M059J (cell line): Measurements from ENCODE around the genes SOHLH2, SPART and SUPT20H.

GRCh38 chr13:32530476-32531182, 8.0 kb downstream of the N4BP2L2 start:
- RAMPAGE, long total RNA, result no peak

DNA sequence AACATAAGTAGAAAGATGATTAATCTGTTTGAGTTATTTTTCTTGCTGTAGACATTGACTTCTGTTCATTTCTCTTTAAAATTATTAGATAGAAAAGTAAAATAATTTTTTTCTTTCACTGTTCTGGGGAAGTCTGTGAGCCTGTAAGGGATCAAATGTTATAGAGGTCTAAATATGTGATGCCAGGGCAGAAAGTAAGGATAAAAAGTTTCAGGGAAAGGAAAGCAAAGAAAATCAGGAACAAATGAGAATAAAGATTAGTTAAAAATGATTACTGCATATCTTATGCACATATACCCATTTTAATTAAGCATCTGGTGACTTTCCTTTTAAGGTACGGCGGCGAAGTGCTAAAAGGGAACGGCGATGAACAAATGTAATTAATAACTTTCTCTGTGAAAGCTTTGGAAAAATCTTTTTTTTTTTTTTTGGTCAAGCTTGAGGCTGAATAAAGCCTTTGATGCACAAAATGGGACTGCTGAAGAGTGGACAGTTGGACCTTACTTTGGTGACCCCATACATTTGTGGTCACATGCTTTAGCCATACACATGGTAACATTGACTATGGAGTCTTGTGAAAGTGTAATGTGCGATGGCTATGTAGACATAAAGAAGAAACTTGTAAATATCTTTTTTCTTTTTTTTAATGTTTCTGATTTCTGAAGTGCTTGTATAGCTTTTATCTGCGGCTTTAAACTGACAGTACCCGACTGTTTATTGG, 188.6 kb downstream of the PDS5B start:
- RAMPAGE, long total RNA, result no peak

DNA sequence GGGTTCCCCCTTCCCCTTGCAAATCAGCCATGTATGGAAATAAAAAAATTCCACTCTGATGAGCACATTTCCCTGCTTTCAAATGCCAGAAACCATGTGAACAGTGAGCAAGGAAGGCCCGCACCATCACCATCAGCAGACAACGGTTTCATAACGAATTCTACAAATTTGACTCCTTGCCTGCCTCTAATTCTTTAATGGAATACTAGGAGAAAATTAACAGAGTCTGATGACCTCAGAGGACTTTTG, 46.8 kb upstream of the KL start:
- RAMPAGE, long total RNA, result no peak

GRCh38 chr13:33112449-33113186, 96.4 kb downstream of the KL start:
- RAMPAGE, long total RNA, result no peak

- RAMPAGE, long total RNA, result no peak
Measured at GRCh38 chr13:33123305-33124117, 107.3 kb downstream of the KL start.

DNA sequence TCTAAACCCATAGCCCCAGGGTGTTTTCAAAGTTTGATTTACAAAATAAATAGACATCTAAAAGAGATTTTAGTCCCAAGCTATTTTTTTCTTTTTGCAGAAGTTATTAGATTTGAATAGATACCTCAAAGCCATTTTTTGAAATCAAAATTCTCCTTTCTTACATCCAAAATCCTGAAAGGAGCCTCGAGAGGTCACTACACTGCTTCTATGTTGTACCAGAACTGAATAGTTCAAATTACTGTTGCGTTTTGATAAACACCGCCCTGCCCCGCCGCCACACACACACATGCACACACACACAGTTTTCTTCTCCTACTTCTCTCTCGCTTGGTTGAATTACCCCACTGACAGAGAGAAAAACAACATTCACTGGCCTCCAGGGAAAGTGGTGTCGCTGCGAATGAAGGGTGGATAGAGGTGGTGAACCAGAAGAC, 183.5 kb upstream of the RFC3 start:
- RAMPAGE, long total RNA, result no peak

DNA sequence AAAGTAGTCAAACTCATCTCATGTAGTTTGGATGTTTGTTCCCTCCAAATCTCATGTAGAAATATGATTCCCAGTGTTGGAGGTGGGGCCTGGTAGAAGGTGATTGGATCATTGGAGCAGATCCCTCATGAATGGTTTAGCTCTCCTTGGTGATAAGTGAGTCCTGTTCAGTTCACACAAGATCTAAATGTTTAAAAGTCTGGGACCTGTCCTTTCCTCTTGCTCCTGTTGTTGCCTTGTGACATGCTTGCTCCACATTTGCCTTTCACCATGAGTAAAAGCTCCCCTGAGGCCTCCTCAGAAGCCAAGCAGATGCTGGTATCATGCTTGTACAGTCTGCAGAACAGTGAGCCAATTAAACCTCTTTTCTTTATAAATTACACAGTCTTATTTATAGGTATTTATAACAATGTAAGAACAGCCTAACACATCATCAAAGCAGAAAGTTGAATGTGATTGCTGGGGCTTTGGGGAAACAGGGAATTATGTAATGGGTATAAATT, 24.2 kb upstream of the RFC3 start:
- RAMPAGE, long total RNA, result no peak

DNA sequence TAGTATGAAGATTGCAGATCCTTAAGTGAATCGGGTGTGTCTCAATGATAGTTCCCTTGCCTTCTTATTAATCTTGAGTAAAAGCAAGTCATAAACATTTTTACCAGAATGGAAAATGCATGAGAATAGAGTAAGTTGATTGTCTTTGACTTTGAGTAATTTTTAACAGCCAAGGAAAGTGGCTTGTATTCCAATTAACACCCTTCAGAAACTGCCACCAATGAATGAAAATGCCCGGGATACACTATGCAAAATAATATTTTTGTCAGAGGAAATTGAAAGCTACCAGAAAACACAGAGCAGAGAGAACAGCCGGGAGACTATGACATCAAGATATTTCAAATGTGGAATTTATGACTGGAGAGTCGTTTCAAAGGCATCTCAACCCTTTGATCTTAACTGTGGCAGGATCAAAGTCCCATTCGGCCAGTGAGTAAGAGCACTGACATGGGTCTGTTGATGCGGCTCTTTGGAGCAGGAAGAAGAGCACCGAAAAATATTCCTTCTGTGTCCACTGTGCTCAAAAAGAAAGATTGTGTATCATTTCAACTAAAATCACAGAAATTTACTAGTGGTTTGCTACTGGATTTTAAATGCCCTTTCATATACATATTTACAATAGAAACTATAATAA, 201.8 kb downstream of the RFC3 start:
- RAMPAGE, long total RNA, result no peak

- RAMPAGE, long total RNA, result no peak
Measured at GRCh38 chr13:35124113-35124394, 182.0 kb downstream of the NBEA start.

- RAMPAGE, long total RNA, result no peak
Measured at GRCh38 chr13:36028984-36029660, 102.1 kb downstream of the DCLK1 start.

GRCh38 chr13:36214263-36214896, at the start of gene SOHLH2:
Gene SOHLH2, minus strand, starts transcription at chr13:36214556.
- RAMPAGE, long total RNA, result no peak

DNA sequence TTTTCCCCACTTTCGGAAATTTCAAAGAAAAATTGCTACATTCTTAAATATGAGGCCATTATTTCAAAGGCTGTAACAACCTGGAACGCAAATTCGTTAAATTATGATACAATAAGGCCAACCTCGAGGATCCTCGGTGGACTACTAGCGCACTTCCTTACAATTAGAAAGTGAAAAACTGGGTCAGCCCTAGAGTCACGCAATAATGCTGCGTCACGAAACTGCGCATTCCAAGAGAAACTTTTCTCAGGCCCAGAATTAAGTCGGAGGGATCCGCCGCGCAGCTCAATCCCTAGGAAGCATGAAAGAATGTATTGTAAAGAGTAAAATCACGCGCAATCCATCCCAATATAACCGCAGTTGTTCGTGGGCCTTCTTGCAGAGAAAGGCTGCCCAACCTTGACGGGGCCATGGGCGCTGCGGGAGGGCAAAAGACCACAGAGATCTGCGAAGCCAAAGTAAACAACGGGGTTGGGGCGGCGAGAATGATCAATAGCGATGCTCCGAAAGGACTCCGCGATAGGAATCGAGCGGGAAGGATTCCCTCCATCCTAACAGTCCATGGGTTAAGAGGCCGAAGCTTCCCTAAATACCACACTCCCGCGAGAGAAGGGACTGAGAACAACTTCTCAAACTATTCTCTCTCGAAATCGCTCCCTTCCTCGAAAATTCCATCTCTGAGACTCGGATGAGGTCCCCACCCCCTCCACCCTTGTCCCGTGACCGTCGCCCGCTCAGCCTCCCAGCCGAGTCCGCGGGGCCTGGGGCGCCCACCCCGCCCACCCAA, 598 bp downstream of the SPART start:
- RAMPAGE, long total RNA, result no peak

DNA sequence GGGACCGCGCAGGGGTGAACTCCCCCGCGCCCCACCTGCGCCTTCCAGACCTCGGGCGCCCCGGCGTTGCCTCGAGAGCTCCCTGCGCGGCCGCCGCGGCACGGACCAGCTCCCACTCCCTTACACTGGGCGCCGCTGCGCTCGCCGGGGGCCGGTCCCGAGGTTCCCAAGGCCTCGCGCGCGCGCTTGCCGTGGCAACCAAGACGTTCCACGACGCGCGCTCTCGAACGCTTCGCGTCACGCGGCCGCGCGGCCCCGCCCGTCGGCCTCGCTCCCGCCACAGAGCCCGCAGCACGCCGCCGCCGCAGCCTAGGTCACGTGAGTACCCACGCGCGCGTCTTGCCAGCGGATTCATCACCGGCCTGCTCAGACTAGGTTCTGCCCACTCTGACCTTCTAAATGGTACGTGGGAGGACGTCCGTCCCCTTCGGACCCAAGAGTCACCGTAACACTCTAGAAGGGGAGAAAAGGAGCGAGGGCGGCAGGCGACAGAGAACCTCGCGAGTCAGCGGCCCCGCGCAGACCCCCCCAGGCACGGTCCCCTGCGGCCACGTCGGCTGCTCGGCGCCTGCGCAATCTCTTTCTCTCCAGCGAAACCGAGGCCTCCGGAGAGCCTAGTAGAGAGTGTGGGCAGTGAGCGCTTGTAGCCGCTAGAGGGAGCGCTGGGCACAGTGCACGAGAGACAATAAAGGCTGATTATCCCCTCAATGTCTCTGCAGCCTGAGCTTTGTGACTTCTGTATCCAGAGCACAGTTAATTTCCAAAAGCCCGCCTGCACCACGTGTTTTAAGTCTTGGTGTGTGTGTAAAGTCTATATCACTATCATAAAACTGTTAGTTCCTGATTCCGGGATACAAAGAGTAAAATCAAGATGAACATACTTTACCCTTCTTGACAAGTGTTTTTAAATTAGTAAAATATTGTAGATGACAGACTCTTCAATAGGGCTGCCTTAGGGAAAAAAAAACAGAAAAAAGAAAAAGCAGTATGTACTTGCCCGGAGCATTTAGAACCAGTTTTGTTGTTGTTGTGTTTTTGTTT, at the start of gene SPART:
Gene SPART (minus strand): TSS at position 205 of the 1,041 bp plus-strand sequence.
- RAMPAGE, long total RNA, result start-site peak on the minus strand centred at position 158 of the sequence, 49 bp wide, 48 and 22 reads in 2 replicates

DNA sequence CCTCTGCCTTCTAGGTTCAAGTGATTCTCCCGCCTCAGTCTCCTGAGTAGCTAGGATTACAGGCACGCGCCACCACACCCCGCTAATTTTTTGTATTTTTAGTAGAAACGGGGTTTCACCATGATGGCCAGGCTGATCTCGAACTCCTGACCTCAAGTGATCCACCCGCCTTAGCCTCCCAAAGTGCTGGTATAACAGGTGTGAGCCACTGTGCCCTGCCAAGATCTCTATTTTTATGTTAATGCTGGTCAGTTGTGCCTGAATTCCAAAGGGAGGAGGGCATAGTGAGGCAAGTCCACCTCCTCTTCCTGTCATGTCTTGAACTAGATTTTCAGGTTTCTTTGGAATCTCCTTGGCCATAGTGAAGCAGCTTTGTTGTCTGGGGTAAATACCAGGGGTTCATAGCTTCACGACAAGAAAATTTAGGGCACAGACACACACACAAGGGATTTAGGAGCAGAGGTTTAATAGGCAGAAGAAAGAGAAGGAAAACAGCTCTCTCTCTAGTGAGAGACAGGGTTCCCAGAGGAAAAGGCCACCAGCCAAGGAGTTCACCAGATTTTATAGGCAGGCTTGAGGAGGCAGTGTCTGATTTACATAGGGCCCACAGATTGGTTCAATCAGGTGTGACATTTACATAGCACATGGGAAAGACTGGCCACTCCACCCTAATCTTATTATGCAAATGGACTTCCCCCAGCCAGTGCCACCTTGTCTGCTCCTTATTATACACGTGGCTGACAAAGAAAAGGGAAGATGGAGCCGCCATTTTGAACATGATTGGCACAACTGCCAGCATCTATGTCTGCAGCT, 57.0 kb upstream of the RFXAP start:
- RAMPAGE, long total RNA, result no peak

DNA sequence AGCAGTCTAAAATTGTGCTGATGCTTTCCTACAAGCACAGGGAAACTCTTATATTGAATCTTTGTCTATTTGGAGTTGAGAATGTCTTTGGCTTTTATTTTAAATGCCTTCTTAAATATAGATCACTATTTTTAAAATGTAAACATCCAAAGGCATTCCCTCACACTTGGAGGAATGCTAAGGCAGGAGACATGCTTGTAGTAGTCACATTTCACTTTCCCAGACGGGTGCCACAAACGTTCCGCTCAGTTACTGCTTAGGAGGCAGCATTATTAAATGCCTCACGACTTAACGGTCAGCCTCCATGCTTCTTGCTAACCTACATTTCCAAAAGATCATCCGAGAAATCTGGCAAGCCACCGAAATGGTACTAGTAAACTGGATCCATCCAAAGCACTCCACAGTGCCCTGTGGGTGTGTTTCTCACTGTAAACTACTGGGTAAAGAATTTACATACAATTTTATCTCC, 1.4 kb downstream of the SMAD9 start:
- RAMPAGE, long total RNA, result no peak

DNA sequence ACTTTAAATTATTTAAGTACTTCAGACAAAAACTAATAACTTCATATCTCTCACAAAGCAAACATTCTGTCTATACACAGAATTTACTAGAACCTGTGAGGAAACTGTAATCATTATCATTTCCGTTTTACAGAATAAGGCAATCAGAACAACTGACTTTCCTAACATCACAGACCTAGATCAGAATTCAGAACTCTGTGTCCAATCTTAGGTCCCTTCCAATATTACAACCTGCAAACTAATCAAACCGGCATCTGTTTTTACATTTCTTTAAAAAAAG, 1.0 kb downstream of the SUPT20H start:
- RAMPAGE, long total RNA, result no peak

GRCh38 chr13:37058806-37060098, at the start of gene SUPT20H:
Gene SUPT20H, minus strand, starts transcription at chr13:37059688.
- RAMPAGE, long total RNA, result no peak

GRCh38 chr13:37070271-37070724, 10.8 kb upstream of the SUPT20H start:
- RAMPAGE, long total RNA, result no peak

GRCh38 chr13:37090917-37091448, 14.5 kb downstream of the CSNK1A1L start:
- RAMPAGE, long total RNA, result no peak

DNA sequence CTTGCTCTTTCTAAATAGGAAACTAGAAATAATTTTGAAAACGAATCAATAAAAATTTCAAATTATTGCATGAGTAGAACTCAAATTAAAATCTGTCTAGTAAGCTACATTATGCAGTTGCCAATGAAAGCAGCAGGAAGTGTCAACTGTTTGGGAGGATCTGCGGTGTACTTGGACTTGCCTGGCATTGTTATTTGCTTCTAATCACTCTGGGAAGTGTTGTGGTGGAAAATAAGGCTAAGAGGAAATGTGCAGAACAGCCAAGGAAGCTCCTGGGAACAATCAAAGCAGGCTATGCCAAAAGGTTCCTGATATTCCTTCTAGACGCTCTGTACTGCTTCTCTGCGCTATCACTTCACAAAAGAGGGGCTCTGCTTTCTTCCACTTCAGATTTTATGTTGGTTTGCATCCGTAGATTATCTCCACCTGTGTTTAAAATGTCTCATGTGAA, 182.6 kb upstream of the CSNK1A1L start:
- RAMPAGE, long total RNA, result no peak